Peyer's patch (tissue), 4 donors: ENCODE measurements around the gene LMX1A.

DNA sequence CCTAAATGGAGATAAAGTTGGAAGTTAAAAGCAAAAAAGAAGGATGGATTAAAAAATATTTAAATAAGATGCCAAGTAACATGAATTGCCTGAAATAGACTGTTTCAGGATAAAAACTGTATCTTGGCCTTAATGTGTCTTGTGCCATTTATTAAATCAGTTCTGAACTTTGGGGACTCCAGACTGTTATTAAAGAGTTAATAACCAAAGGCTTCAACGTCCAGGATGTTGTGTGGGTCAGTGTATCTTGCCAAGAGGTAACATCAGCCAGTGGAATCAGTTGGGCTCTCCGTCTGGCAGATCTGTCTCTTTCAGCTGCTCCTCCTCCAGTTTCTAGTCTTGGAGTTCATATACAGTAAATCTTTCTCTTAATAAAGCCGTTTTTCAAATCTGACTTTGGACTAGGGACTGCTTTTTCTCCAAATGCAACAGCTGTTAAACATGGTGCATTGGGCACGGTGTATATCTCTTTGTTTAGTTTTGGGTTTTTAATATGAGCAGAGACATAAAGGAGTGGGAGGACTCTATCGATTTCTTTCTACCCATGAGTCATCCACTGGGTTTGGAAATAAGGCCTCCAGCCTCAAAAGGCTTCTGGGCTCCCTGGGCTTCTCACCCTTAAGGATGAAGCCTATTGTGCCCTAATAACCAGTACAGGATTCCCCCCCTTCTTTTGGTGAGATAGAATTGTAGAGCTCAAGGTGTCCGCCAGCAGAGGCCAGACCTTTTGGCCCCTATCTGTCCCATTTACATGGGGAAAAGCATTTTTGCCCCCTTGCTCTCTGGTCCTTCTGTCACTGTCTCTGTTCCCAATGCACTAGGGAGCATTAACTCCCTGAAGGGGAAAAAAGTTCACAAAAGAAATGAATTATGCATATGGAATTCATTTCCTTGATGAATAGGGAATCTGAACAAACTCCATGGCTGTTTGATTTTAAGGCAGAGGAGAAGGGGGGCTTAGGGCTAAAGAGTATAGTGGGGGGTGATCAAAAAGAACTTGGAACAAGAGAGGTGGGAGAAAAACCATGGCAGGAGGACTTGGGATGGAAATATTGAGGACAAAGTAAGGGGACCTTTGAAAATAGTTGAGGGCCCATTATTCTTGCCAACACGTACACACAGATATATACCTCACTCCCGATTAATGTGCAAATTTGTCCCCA lies 86.0 kb downstream of the PBX1 start:
- PRO-cap: no peak
- RAMPAGE, long total RNA, 4 experiments: no peak in any of the 4 experiments

GRCh38 chr1:164765580-164766156 lies 206.7 kb downstream of the PBX1 start:
- PRO-cap: no peak
- RAMPAGE, long total RNA, 4 experiments: no peak in any of the 4 experiments

GRCh38 chr1:165248852-165249282 lies 107.6 kb downstream of the LMX1A start:
- PRO-cap: no peak
- RAMPAGE, long total RNA, 4 experiments: no peak in any of the 4 experiments

DNA sequence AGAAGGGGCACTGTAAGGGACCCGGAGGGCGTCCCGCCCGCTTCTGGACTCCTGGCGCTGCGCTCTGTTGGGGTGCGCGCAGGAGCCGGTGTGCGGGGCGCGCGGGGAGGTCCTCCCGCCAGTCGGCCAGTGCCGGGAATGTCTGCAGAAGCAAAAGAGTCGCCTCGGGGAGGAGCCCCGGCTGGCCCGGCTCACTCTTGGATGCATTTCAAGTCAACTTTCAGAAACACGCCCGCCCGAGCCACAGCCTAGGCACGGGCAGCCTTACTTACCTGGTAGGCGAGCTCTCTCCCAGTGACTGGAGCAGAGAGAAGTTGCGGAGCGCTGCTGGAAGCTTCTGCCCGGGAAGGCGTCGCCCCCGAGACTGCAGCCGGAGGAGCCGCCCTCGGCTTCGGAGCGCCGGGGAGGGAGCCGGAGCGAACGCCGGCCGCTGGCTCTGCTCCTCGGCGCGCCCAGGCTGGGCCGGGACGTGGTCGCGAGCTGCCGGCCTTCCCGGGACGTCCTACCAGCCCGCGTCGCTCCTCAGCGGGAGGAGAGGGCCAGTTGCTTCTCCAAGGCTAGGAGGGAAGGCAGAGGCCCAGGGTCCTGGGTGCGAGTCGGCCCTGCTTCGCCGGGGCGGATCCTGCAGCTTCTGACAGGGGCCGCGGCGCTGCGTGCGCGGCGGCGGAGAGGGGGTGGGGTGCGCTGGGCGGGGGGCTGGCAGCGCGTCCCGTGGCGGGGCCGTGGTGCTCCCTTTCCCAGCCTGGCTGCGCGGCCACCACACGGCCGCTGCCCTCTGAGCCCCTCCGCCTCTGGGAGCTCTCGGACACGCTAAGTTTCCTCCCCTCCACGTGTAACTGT lies at the start of gene LMX1A:
LMX1A (minus strand) TSS at position 633 of the 840 bp plus-strand sequence.
- PRO-cap: no peak
- RAMPAGE, long total RNA, 4 experiments: no peak in any of the 4 experiments

DNA sequence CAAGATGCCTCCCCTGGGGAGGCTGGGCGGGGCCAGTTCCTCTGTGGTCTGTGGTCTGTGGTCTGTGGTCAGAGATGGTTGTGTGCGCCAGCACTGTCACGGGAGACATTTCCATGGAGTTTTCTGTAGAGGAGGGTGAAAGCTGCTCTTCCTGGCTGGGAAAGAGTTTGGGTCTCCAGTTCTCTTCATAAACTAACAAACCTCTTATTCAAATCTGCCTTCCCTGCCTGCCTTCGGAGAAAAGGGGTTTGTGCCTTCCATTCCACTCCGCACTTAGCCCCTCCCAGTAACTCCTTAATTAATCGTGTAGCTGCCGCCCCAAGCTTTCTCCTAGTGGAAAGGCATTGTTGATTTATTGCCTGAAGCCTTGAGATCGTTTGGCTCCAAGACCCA lies 36.6 kb upstream of the LMX1A start:
- PRO-cap: no peak
- RAMPAGE, long total RNA, 4 experiments: no peak in any of the 4 experiments

GRCh38 chr1:165632435-165632873 lies 1.4 kb downstream of the MGST3 start:
- PRO-cap: no peak
- RAMPAGE, long total RNA, 4 experiments: no peak in any of the 4 experiments

DNA sequence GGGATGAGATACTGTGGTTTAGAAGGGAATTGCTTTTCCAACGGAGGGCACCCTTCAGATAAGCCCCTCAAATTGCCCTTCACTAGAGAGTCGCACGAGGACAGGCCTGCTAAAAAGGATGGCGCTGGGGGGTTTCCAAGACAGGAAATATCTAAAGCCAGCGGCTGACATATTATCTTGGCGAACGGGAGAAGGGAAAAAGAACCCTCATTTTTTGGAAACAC lies 527 bp upstream of the UCK2 start:
- PRO-cap: no peak
- RAMPAGE, long total RNA, 4 experiments: no peak in any of the 4 experiments

GRCh38 chr1:165903620-165904222 lies 76.3 kb downstream of the UCK2 start:
- PRO-cap: no peak
- RAMPAGE, long total RNA, 4 experiments: no peak in any of the 4 experiments

GRCh38 chr1:165907684-165908431 lies 80.4 kb downstream of the UCK2 start:
- PRO-cap: no peak
- RAMPAGE, long total RNA, 4 experiments: no peak in any of the 4 experiments

- PRO-cap: bidirectional peak, plus-strand start at chr1:166839852, minus-strand start at chr1:166839899
- RAMPAGE, long total RNA, 4 experiments: no peak in any of the 4 experiments
Measured at GRCh38 chr1:166839739-166840093, 441 bp downstream of the POGK start.

DNA sequence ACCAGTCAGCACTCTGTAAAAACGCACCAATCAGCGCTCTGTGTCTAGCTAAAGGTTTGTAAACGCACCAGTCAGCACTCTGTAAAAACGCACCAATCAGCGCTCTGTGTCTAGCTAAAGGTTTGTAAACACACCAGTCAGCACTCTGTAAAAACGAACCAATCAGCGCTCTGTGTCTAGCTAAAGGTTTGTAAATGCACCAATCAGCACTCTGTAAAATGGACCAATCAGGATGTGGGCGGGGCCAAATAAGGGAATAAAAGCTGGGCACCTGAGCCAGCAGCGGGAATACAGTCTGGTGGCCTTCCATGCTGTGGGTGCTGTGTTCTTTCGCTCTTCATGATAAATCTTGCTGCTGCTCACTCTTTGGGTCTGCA lies 2.4 kb upstream of the TADA1 start:
- PRO-cap: no peak
- RAMPAGE, long total RNA, 4 experiments: no peak in any of the 4 experiments

GRCh38 chr1:167227621-167228292 lies 7.1 kb downstream of the POU2F1 start:
- PRO-cap: no peak
- RAMPAGE, long total RNA, 4 experiments: start-site peak on the plus strand in 1 of 4 experiments, at chr1:167228032-167228170 at its widest, 14 reads per replicate

- PRO-cap: no peak
- RAMPAGE, long total RNA, 4 experiments: no peak in any of the 4 experiments
Measured at GRCh38 chr1:167426479-167426867, 91.9 kb downstream of the CD247 start.

DNA sequence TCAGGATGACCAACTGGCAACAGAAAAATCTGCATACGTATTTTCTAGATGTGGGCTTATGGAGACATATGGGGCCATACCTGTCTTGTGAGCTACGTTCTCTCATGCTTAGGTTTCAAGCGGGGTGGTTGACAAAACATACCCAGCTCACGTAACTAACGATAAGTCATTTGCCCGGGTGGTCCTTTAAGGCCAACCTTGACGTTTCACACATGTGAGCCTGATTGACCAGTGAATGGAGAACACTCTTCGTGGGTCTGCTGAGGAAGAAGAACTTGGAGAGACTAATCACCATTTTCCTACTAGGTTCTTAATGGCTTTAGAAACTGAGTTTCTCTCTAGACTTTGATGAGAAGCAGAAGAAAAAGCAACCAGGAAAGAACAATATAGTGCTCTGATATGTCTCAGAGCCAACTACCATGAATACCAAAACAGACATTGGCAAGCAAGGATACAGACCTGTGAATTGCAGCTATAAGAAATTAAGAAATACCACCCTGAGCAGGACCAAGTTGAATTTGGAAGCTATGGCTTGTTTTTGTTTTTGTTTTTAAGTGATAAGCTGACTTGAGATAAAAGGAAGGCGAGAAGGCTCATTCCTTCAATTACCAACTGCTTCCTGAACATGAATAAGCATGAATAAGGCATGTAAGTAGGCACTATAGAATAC lies 13.3 kb upstream of the RCSD1 start:
- PRO-cap: no peak
- RAMPAGE, long total RNA, 4 experiments: no peak in any of the 4 experiments

DNA sequence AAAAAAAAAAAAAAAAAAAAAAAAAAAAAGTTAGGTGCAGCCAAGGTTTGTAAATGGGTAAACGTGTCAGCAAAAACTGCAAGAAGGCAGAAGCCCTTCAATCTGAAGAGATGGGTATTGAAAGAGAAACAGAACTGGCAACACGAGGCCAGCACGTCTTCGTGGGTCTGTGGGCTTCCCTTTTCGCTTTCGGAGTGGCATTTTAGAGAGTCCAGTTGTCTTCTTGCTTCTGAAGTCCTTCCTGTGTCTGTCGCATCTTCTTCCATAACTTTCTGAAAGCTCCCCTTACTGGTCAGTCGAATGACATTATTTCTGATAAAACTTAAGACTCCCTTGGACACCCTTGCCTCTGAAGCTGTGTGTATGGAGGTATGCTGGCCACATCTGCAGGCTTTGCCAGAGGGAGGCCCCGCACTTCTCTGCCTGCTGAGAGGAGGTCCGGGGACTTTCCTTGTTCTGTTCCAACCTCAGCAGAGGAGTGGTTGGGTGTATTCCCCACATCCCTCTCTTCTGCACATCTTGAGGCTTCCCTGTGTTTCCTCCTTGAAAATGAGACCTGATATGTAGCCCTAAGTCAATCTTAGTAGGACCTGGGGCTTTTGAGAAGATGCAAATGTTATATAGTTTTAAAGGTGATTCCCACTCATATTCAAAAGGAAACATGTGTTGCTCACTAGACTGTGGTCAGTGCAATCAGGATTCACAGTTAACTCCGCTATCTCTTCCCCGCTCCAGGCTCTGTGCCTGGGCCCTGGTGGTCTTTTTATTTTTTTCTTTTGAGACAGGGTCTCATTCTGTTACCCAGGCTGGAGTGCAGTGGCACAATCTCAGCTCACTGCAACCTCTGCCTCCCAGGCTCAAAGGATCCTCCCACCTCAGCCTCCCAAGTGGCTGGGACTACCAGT lies 945 bp downstream of the RCSD1 start:
- PRO-cap: unidirectional peak, plus-strand start at position 117 of the sequence; unidirectional peak, minus-strand start at position 274 of the sequence
- RAMPAGE, long total RNA, 4 experiments: no peak in any of the 4 experiments

GRCh38 chr1:167635061-167635976 lies 5.3 kb downstream of the RCSD1 start:
- PRO-cap: no peak
- RAMPAGE, long total RNA, 4 experiments: start-site peak on the plus strand in 1 of 4 experiments, at chr1:167635209-167635828 at its widest, 5 to 6 reads per replicate

GRCh38 chr1:167680945-167681485 lies 40.8 kb upstream of the MPZL1 start:
- PRO-cap: no peak
- RAMPAGE, long total RNA, 4 experiments: no peak in any of the 4 experiments

DNA sequence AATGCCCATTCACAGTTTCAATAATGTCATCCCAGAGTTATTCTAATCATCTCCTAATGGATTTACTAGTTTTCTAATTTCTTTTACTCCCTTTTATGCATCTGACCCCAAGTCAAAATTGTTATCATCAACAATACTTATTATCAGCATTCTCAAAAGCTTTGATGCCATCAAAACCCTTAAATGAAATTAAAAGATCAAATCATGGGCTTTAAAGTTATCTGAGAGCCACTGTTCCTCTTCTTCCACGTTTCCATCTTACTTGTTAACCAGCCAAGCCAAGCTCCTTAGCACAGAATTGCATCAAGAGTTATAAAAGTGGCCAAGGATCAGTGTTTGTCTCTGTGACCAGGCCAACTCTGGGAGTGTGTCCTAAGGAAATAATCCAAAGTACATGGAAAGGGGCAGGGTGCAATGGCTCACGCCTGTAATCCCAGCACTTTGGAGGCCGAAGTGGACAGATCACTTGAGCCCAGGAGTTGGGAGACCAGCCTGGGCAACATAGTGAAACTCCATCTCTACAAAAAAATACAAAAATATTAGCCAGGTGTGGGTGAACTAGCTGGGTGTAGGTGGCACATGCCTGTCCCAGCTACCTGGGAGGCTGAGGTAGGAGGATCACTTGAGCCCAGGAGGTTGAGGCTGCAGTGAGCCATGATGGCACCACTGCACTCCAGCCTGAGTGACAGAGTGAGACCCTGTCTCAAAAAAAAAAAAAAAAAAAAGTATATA lies 10.0 kb upstream of the MPZL1 start:
- PRO-cap: bidirectional peak, plus-strand start at position 439 of the sequence, minus-strand start at position 260 of the sequence
- RAMPAGE, long total RNA, 4 experiments: no peak in any of the 4 experiments

- PRO-cap: no peak
- RAMPAGE, long total RNA, 4 experiments: no peak in any of the 4 experiments
Measured at GRCh38 chr1:167714788-167715741, 6.7 kb upstream of the MPZL1 start.

DNA sequence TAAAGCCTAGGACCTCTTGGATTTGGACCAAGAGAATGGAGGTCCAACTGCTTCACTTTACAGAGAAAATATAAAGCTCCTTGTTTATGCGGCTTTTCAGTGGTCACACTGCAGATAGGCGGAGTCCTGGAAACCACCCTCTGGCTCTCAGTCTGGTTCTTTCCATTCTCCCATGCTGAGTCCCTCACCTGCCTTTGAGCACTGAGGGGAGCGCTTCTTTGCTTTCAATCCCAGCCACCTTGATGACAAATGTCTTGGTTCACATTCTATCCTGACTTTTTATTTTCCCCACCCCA lies 87.7 kb downstream of the ADCY10 start:
- PRO-cap: no peak
- RAMPAGE, long total RNA, 4 experiments: no peak in any of the 4 experiments